GM23248 (cell line): ENCODE measurements around a stretch of chr3.

DNA sequence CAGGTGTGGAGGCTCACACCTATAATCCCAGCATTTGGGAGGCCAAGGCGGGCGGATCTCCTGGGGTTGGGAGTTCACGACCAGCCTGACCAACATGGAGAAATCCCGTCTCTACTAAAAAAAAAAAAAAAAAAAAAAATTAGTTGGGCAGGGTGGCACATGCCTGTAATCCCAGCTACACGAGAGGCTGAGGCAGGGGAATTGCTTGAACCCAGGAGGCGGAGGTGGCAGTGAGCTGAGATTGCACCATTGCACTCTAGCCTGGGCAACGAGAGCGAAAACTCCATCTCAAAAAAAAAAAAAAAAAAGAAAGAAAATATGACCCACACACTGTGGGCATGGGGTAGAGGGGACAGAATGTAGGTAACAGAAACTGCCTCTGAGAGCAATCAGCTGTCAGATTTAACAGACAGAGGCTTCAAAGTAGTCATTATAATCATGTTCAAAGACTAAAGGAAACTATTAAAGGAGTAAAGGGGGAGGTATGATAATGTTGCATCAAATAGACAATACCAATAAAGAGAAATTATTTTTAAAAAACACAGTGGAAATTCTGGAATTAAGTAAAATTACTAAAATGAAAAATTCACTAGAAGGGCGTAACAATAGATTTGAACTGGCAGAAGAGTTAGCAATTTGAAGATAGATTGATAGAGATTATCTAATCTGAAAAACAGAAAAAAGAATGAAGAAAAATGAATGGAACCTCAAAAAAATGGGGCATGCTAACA is 26.7 kb downstream of the SEC22A start:
- RAMPAGE, long total RNA = no peak

GRCh38 chr3:123375083-123375567 is 73.8 kb downstream of the ADCY5 start:
- RAMPAGE, long total RNA = no peak

DNA sequence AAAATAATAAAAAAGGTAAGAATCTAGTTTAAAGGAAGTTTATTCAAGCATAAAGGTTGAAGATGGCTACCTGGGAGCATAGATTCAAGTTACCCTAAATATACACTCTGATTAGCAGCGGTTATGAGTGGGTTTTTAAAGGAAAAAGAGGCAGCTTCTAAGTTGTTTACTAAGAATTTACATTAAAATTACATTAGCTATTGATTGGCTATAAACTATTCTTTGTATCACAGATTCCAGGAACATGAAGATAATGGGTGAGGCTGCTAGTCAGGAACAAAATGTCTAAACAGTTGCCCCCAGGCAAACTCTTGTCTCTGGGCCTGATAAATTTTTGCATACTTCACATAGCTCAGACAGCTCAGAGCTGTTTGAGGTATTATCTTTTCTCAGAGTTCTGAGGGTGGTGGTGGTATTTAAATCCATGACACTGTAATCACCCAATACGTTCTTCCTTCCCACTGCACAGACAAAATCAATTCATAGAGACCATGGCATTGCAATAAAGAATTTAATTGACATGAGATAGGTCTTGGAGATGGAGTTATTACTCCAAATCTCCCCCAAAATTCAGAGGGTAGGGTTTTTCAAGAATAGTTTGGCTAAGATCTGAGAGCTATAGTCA is 2.1 kb upstream of the HACD2 start:
- RAMPAGE, long total RNA = no peak

DNA sequence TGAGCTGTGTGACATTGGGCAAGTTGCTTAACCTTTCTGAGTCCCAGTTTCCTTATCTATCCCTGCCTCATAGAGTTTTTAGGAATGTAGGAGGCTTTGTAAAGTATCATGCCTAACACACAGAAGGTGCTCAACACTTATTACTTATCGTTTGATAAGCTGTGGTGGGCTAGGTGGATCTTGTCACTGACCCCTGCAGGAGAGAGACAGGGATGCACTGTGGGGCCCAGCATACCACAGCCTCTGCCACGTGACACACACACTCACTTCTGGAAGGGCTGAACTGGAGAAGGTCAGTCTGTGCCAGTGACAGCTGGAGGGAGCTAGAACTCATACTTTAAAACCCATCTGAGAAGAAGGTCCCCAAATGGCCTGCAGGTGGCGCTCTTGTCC is 57.4 kb upstream of the HACD2 start:
- RAMPAGE, long total RNA = no peak

DNA sequence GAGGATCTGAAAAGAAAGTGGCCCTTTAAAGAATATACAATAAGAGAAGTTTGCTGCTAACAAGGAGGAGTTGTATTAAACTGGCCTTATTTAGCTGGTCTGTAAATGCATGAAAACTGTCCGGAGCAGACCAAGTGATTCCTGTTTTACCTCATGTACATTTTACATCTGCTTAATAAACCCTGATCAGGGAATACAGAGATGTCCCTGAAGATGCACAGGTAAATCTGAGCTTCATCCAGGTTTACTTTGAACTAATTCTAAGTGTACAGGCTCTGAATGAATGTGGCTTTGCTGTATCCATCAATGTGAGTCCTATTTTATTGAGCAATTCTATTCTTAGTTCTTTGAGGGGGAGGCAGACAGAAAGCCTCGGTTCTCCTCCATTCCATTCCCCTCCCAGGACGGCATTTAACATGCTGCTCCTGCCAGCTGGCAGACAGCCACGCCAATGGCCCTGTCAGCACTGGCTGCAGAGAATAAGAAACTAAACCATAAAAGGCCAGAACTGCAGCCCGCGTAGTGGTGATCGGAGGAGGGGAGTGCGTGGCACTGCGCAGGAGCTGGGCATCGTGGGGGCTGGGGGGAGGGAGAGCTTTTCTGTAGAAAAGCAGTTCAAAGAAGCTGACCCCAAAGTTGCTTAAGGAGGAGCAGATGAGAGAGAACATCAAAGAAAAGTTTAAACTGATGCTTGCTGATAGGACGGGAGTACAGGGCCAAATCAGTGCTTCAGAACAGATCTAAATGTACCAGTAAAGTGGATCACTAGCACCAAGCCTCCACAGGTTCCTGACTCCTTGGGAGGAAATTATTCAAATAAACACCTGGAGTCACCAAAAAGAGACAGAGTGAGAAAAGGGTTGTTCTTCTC is 76.0 kb upstream of the HACD2 start:
- RAMPAGE, long total RNA = no peak

GRCh38 chr3:123682600-123683226 is 97.9 kb upstream of the HACD2 start:
- RAMPAGE, long total RNA = no peak

GRCh38 chr3:123692653-123692955 is 107.8 kb upstream of the HACD2 start:
- RAMPAGE, long total RNA = no peak

GRCh38 chr3:123694201-123695269 is 109.7 kb upstream of the HACD2 start:
- RAMPAGE, long total RNA = no peak

GRCh38 chr3:123697617-123698305 is 112.9 kb upstream of the HACD2 start:
- RAMPAGE, long total RNA = no peak

DNA sequence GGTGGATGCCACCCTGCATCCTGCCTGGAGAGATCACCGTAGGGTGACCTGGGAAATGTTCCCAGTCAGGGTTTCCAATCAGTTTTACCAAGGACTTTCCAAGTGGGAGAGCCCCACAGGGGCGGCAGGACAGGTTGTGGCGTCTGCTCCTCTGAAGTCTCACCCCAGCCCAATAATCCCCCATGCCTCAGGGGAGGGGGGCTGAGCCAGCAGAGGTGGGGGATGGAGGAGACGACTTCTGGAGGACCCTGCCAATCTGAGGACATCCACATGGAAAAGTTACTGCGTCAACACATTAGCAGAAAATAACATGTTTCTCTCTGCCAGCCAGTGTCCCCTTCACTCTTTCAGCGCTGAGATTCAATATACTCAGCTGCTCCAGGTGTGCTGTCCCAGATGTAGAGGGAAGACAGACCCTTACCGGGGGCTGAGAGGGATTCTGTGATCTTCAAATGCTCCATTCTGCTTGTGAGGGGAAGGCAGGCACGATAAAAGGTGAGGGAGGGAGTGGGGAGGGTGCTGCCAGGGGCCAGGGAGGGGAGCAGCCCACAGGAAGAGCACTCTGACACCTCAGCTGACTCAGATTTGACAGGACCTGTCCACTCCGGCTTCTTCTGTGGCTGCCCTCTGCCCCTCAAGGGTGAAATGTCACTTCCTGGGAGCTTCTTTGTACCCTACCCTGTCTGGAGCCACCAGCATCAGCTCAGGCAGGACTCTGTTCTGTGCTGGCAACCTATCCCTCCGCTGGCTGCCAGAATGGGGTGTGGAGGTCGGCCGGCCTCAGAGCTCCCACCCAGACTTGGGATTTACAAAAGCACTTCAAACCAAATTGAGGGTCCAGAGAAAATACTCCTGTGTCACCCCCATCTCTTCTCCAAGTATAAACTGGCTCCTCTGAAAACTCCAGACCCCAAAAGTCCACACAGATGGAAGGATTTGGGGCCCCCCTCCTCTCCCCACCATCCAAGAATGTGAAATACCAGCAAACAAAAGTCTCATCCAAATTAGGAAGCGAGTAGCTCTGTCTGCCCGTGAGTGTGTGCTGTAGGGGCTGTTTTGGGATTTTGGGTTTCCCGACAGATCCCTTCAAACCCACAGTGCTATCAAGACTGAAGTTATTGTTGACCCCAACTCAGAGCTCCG is 113.9 kb upstream of the HACD2 start:
- RAMPAGE, long total RNA = no peak

DNA sequence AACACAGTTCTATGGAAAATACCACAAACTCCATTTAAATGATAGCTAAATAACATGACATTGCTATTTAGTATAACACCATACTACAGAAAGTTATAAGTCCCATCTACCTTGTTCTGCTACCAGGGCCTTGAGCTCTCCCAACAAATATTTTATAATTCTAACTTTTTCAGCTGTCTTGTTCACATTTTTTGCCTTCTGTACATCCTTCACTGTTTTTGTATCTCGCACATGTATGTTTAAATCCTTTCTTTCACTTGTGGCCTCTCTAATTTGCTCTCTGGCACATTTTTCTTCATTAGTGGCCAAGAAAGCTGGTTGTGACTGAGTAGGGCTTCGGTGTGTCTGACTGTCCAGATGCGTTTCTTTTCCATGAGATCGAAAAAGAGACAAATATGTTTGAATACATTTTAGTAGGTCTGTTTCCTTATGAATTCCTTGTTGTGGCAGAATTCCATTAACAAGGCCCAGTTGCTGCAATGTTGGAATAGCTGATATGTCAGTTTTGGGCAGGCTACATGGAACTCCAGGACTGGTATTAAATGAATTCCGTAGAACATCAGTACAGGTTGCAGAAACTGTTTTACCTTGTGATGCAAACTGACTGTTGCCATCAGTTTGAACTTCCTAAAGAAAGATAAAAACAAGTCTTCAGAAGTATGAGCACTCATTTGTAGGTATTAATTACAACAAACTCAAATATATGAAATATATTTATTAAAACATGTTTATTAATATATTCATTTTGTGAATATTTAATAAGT is 14.2 kb downstream of the CCDC14 start:
- RAMPAGE, long total RNA = no peak

GRCh38 chr3:124066826-124067769 is 33.9 kb downstream of the KALRN start:
- RAMPAGE, long total RNA = no peak

DNA sequence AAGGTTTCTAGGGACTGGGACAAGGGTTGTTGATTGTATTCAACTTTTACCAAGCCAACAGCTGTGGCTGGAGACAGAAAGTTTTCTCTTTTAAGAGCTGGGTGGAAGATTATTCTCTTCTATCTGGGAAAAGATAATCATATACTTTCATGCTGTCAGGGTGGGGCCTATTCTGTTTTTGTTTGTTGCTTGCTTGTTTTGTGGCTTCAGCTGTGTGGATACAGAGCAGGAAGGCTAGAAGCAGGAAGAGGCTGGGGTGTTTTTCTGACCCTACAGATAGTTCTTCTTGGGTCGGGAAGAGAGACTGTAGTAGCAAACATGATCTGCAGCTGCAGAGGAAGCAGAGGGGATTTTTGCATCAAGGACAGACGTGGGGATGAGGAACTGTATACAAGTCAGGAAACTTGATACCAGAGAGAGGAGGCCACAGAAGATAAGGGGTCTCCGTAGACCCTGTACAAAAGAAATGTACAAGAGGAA is 45.7 kb downstream of the KALRN start:
- RAMPAGE, long total RNA = no peak

- RAMPAGE, long total RNA = no peak
Observed at GRCh38 chr3:124119334-124119715, 86.2 kb downstream of the KALRN start.

DNA sequence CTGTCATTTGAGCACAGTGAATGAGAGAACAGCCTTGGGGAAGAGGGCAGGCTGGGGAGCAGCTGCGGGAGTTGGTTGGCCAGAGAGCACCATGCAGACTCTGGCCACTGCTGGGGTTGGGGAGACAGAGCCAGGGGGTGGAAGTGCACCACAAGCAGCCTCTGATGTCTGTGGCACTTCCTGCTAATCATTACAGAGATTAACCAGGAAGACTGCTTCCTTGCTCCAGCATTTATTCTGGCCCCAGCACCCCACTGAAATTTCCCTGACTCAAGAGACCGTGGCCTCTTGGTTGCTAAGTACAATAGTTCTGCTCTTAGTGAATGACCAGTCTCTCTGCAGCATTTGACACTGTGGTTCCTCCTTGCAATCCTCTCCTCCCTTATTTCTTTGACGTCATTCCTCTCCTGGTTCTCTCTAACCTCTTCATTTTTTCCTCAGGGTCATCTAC is 224.9 kb downstream of the KALRN start:
- RAMPAGE, long total RNA = no peak

DNA sequence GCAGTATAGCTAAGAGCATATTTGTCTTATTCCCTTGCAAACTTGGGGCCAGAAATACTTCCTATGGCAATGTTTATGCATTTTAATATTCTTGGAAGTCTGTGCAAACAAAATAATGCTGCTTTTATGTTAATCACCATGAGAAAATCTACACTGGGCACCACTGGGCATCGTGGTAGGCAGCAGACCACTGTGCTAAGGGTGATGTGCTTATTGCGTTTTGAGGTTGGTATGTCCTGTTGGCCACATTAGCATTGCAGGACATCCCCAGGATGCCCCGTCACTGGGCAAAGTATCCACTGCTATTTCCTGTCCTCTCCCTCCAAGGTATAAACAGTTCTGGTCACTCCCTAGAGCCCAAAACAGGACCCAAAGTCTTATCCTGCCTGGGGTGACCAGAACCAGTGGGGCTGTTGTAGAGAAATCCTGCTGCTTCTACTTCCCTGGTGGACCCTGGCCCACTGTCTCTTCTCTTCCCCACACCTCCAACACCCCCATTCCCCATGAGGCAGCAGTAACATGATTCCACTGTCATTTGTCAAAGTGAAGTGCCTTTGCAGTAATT is 243.0 kb downstream of the KALRN start:
- RAMPAGE, long total RNA = no peak

DNA sequence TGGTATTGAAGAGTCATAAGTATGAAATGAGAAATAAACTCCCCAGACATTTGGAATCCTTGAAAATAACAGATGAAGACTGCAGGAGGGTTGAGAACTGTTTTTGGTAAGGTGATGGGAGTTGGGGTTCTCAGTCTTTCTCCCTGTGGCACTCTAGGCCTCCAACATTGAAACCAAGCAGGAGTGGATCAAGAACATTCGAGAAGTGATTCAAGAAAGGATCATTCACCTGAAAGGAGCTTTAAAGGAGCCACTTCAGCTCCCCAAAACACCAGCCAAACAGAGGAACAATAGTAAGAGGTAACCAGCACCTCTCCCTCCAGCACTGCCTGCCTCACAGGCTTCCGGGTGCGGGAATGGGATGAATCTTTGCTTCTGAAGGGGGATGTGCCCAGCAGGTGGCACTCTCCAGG is 237.7 kb upstream of the UMPS start:
- RAMPAGE, long total RNA = no peak

DNA sequence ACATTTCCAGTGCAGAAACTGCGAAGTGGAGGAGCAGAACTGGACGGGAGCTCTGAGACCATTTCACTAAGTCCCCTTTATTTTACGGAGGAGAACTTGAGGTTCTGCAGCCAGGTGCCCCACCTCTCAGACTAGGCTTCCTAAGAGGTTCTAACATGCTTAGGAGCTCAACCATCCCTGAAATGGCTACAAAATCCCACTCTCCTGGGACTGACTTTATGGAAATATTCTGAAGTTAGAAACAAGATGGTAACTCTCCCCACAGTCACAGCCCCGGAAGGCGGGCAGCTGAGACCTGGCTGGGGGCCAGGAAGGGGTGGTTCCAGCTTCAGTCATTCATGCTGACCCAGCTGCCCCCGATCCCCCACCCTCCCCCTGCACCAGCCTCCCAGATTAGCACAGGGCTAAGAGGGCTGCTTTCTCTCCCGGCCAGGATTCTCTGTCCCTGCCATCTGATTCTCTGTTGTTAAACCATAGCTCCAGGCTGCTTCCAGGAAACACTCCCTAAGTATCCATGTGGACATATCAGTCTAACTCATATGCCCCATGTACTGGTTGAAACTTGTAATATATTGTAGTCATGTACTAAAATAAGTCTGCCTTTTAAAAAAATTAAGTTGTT is 40.4 kb downstream of the UMPS start:
- RAMPAGE, long total RNA = no peak

GRCh38 chr3:124816267-124816822 is 70.8 kb downstream of the ITGB5 start:
- RAMPAGE, long total RNA = no peak

- RAMPAGE, long total RNA = no peak
Observed at GRCh38 chr3:124829362-124830177, 57.6 kb downstream of the ITGB5 start.